Measurements from ENCODE around the genes NAE1 and ATP6V0D1.

DNA sequence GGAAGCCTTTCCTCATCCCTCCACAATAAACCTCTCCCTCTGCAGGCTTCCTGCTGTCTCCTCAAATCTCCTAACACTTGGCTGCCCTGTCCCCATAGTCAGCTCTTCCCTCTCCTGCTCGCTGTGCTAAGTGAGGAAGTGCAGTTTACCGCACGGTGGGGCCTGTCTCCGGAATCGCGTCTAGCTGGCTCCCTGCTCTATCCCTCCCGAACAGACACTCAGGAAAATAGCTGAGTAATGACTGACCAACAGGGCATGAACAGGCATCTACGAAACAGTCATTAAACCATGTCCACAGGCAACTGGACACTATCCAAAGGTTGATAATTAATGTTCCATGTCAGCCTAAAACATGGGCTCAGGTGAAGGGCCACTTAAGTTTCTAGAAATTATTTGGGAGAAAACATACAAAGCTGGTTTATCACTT, 35.8 kb downstream of the CMTM4 start:
- RRBS: no CpG with 5 or more reads among the region's 8 CpGs

GRCh38 chr16:66697130-66697484, 564 bp upstream of the CMTM4 start:
- RRBS: 2% methylated on average over 12 of the region's 21 CpGs

DNA sequence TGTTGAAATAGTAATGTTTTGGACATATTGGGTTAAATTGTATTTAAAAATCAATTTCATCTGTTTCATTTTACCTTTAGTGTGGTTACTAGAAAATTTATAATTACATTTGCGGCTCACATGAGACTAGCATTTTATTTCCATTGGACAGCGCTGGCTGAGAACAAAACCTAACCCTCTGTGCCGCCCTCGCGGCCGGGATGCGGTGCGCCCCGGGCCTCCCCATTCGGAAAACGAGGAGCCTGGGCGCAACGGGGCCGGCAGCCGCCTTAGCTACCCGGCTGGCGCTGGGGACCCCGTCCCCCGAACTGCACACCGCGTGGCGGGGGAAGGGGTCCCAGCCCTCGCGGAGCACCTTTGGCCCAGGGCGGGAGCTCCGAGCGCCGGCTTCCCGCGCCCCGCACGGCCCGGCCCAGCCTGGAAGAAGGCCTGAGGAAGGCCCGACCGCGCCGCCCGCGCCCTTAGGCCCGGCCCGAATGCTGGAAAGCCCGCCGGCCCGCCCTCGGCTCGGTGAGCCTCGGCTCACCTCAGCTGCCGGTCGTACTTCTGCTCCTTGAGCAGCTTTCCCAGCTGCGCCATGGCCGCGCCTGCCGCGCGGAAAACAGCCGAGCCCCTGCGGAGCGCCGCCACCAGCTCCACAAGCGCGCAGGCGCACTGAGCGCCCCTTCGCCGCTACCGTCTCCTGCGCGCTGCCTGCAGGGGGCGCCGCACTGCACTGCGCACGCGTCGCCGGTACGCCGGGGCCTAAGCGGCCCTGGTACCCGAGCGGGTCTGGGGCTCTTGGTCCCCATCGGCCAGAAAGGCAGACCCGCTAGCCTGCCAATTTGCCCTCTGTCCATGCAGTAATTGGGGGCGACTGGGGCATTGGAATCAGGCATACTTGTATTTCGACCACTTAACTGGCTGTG, at the start of gene NAE1:
TSS of gene NAE1 (minus strand) at position 656 of the 908 bp plus-strand sequence.
- RRBS: 1% methylated on average over 28 of the region's 84 CpGs

DNA sequence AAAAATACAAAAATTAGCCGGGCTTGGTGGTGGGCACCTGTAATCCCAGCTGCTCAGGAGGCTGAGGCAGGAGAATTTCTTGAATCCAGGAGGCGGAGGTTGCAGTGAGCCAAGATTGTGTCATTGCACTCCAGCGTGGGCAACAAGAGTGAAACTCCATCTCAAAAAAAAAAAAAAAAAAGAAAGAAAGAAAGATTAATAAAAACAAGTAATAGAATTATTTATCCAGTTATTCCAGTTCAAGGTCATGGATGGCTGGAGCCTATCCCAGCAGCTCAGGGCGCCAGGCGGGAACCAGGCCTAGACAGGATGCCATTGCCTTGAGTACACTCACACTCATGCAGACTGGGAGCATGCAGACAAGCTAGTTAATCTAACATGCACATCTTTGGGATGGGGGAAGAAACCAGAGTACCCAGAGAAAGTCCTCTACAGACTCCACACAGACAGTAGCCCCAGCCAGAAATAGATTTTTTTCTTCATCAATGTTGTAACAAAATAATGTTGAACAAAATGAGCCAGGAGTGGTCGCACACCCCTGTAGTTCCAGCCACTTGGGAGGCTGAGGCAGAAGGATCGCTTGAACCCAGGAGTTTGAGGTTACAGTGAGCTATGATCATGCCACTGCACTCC, 17.9 kb downstream of the PDP2 start:
- RRBS: no CpG with 5 or more reads among the region's 7 CpGs

- RRBS: no CpG with 5 or more reads among the region's 12 CpGs
Measured at GRCh38 chr16:66963818-66964424, 2.9 kb downstream of the CES3 start.

GRCh38 chr16:67098651-67099409, 10.9 kb upstream of the PHAF1 start:
- RRBS: no CpG with 5 or more reads among the region's 2 CpGs

DNA sequence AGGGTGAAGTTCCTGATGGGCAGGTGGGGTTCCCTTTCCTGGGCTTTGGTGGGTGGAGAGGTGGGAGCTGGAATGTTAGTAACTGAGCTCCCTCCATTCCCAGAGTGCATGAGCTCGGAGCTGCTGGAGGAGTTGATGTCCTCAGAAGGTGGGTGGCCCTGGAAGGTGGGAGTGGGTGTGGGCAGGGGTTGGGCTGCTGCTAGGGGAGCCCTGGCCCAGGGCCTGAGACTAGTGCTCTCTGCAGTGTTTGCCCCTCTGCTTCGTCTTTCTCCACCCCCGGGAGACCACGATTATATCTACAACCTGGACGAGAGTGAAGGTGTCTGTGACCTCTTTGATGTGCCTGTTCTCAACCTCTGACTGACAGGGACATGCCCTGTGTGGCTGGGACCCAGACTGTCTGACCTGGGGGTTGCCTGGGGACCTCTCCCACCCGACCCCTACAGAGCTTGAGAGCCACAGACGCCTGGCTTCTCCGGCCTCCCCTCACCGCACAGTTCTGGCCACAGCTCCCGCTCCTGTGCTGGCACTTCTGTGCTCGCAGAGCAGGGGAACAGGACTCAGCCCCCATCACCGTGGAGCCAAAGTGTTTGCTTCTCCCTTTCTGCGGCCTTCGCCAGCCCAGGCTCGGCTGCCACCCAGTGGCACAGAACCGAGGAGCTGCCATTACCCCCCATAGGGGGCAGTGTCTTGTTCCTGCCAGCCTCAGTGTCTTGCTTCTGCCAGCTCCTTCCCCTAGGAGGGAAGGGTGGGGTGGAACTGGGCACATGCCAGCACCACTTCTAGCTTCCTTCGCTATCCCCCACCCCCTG, 961 bp upstream of the ELMO3 start:
- RRBS: no CpG with 5 or more reads among the region's 17 CpGs

- RRBS: no CpG with 5 or more reads among the region's 9 CpGs
Measured at GRCh38 chr16:67200321-67200909, 1.5 kb downstream of the ELMO3 start.

DNA sequence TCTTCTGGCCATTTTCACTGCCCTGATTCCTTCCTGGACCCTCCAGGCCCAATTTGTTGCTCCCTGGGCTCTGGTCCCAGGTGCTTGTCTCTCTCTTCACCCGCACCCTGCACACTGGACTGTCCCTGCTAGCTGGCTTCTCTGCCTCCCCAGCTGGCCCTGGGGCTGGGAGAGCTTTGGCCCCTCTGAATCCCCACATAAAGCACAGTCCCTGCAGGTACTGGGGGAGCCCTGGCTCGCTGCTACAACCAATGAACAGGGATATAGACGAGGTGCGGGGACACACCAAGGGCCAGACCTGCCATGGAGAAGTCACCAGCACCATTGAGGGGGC, 7.5 kb downstream of the ELMO3 start:
- RRBS: no CpG with 5 or more reads among the region's 4 CpGs

GRCh38 chr16:67244254-67245373, 2.7 kb downstream of the FHOD1 start:
- RRBS: no CpG with 5 or more reads among the region's 9 CpGs

DNA sequence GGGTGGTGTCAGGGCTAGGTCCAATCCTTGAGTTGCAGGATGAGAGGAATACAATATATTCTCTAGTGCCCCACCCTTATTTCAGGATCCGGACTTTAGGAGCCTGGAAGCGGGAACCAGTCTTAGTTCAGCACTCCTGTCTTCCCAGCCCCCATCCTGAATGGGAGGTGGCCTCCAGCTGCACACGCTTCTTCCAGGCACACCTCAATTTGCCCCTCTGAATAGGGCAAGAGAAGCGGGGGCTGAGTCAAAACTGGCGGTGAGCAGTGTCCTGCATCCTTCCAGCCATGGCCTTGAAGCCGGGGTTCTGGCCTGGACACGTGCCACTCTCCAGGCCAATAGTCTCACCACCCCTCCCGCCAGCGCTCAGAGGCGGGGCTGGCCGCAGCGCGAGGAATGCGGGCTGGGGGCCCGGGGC, 1.5 kb downstream of the FHOD1 start:
- RRBS: no CpG with 5 or more reads among the region's 15 CpGs

DNA sequence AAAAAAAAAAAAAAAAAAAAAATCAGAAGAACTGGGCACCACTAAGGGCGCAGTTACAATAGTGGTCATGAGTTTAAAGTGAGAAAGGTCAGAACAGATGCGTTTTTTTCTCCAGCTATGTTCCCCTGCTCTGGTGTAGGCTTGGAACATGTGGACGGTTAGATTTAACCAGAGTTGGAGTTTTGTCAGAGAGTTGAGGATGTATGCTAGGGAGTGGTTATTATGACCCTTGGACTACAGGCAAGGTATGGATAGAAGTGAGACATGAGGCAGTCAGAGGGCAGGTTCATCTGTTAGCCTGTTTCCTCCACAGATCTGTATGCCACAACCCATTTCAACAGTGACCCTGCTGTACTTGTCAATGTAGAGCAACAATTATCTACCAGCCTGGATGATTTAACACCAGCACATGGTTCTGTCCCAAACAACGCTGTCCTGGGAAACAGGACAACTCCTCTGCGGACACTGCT, 22.6 kb downstream of the TPPP3 start:
- RRBS: no CpG with 5 or more reads among the region's 5 CpGs

DNA sequence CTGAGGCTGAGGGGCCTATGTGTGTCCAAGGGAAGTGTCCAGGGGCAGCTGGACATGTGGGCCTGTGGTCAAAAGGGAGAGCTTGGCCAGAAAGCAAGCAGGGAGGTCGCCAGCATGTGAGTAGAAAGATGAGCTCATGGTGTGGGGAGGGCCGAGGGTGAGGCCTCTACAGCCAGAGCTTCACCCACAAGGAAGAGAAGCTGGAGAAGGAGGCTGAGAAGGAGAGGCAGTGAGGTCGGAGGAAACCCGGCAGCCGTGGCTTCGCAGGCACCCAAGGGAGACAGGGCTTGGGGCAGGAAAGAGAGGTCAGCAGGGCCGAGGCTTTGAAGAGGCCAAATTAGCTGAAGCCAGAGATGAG, 4.0 kb upstream of the HSD11B2 start:
- RRBS: no CpG with 5 or more reads among the region's 7 CpGs

DNA sequence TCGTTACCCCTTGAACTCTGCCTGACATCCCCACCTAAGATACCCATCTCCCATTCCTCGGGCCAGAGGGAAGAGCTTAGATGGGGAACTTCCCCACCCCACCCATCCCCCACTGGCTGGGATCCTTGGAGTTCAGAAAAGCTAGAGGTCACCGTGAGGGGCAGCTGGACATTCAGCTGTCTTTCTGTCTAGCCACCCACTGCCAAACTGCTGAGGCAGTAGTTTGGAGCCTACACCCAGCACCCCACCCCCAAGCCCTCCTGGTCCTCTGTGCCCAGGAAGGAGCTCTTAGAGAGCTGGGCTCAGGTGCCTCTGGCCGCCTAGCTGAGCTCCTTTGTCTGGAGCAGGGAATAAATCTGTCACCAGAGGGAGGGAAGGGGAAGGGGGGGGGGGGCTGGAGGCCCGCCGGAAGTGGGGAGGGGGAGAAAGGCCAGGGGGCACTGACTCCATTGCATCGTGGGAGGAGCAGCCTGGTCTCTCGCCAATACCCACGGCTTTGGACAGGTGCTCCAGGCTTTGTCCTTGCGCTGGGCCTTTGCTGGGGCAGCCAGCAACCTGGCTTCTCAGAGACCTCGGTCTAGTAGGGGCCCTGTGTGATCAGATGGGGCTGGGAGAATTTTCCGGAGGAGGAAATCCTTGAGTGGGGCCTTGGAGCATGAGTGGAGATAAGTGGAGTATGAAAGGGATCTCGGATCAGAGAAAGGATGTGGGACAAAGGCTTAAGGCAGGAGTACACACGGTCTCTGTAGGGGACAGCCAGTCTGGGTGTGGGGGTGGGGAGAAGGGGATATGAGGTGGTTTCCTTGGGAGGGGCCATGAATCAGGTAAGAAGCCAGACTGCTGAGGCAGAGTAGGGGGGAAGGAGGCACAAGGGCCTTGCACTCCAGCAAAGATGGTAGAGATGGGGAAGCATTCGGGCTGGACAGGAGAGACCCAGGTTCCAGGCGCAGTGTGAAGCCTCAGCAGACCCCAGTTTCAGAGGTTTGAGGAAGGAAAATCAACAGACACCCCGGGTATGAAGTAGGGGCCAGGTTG, 1.3 kb downstream of the HSD11B2 start:
- RRBS: no CpG with 5 or more reads among the region's 17 CpGs

GRCh38 chr16:67434057-67434668, 3.2 kb downstream of the HSD11B2 start:
- RRBS: no CpG with 5 or more reads among the region's 4 CpGs

GRCh38 chr16:67436243-67437335, 5.7 kb downstream of the HSD11B2 start:
- RRBS: no CpG with 5 or more reads among the region's 35 CpGs

GRCh38 chr16:67448337-67448981, 17.5 kb downstream of the HSD11B2 start:
- RRBS: no CpG with 5 or more reads among the region's 9 CpGs

DNA sequence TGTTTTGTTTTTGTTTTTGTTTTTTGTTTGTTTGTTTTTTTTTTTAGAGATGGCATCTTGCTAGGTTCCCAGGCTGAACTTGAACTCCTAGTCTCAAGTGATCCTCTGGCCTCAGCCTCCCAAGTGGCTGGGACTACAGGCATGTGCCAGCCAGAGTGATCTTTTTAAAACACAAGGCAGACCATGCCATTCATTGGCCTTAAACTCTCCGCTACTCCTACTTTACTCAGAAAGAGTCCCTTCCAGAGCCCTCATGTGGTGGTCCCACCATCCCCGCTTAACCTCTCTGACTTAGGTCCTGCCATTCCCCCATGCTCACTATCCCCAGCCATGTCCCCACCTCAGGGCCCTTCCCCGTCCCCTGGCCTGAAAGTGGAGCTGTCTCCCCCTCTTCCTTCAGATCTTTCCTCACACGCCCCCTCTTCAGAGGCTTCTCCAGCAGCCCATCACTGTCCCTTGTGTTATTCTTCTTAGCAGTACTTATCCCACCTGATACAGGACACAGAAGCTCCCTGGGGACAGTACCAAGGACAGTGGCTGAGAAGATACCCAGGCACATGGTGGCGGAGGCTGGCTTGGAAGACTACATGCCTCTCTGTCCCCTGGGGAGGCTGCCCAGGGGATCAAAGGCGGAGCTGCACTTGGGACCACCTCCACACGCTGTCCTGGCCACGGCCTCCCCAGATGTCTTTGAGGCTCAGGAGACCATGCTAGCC, 23.8 kb downstream of the HSD11B2 start:
- RRBS: no CpG with 5 or more reads among the region's 8 CpGs

DNA sequence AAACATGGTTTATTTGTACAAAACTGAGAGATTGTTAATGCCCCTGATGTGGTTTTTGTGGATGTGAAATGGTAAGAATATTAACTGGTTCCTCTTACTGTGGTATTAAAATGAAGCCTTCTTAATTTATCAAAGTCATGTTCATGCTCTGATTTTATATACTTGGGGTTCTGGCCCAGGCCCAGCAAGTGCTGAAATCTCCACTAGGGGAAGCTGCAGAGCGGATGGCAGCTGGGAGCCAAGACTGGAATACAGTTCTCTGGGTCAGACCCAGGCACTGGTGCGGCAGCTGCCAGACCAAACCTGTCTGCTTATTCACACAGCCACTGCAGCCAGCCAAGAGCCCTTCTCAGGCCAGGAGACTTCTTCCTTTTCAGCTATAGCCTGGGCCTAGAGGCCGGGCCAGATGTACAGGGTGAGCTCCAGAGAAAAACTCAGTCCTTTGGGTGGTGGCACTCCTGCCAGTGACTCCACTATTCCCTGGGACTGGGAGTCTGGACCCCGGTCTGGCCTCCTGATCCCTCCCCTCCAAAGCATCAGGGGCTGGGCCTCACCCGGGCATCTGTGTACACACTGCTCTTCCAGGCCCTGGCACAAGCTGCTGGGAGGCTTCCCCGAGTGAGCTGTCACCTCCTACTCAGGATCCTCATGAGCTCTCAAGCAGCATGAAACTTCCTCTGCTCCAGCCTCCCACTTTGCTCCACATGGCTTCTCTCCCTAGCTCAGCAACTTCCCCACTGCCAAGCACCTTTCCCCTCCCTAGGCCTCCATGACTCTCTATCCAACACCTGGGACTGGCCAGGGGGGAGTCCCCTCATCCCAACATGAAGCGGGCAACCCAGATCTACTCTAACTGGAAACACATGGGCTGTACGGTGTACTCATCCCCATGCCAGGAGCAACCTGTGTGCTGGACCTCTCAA, 24.4 kb downstream of the ATP6V0D1 start:
- RRBS: 64% methylated on average over 3 of the region's 8 CpGs

DNA sequence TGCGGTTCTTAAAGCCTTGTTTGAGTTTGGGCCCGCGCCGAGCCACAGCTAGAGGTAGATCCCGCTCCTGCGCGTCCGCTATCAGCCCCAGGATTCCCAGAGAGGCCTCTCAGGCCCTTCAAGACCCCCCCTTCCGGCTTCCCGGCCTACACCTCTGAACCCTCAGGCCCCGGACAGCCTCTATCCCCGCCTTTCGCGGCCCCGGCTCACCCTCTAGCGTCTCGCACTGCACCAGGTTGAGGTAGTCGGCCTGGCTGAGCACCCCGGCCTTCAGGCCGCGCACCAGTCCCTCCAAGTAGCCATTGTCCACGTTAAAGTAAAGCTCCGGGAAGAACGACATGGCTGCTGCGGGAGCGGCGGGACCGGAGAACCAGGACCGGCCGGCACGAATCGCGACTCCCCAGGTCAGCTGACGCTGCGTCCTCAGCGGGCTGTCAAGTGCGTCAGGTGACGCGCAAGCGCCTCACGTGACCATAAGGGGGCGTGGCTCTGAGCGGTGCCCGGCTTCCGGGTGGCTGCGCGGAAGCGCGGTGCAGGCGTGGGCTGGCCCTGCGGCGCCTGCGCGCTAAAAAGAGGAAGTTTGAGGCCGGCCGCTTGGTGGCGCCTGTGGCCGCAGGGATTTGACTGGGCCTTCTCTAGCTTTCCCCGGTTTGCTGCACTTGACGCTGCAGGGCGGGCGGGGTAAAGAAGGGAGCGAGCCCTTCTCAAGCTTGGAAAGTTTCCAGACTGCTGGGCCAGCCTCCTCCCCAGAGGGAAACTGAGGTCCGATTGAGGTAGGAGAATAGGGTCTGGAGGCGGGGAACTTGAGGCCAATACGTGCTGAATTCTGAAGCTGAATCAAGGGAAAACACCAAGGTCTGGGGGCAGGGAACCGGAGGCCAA, at the start of gene ATP6V0D1:
TSS of gene ATP6V0D1 (minus strand) at position 411 of the 882 bp plus-strand sequence.
- RRBS: 1% methylated on average over 23 of the region's 67 CpGs